HTR-8/SVneo (cell line): ENCODE data around the gene FBLN7.

DNA sequence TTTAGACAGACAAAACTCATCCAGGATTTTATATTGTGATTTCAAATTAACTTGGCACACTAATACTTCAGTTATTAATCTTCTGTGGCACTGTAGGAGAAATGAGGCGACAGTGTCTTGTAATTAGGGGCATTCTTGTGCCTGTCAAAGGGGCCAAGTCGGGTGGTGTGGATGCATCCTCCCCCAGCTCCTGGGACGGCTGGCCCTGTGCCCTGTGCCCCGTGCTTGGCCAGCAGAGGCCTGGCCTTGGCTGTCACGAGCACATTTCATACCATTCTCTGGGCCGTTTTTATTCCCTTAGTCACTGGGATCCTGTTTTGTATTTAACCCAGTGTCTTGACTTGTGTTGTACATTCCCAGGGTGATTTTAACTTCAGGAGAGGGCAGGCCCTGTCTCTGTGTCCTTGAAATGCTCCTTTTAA, 56.7 kb downstream of the SH3RF3 start:
- RRBS, result no CpG with 5 or more reads among the region's 6 CpGs

- RRBS, result 14% methylated on average over 2 of the region's 5 CpGs
These were observed 109.6 kb downstream of the SH3RF3 start for GRCh38 chr2:109238497-109239025.

DNA sequence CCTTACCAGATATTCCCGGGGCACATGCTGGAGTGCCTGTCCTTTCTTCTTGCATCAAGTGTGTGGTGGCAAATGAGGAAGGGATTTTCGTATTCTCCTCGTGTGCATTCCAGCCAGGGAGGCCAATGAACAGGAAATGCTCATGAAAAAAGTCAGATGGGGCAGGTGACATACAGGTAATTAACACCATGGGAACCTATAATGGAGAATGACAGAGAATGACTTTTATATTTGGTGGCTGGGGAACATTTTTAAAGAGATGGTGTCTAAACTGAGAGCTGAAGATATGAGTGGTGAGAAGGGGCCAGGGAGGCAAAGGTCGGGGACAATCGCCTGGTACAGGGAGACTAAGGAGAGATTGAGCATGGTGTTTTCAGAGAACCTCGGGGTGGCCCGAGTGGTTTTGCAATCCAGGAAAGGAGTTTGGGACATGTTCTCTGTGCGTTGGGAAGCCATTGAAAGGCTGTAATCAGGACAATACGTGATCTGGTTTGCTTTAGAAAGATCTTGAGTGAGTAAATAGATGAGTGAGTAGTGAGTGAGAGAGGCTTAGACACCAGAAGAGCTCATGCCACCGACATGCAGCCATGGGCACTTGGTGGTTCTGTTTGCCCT, 114.5 kb downstream of the SH3RF3 start:
- RRBS, result 96% methylated on average over 1 of the region's 10 CpGs

GRCh38 chr2:109259003-109259202, 129.9 kb downstream of the SH3RF3 start:
- RRBS, result no CpG with 5 or more reads among the region's 4 CpGs

DNA sequence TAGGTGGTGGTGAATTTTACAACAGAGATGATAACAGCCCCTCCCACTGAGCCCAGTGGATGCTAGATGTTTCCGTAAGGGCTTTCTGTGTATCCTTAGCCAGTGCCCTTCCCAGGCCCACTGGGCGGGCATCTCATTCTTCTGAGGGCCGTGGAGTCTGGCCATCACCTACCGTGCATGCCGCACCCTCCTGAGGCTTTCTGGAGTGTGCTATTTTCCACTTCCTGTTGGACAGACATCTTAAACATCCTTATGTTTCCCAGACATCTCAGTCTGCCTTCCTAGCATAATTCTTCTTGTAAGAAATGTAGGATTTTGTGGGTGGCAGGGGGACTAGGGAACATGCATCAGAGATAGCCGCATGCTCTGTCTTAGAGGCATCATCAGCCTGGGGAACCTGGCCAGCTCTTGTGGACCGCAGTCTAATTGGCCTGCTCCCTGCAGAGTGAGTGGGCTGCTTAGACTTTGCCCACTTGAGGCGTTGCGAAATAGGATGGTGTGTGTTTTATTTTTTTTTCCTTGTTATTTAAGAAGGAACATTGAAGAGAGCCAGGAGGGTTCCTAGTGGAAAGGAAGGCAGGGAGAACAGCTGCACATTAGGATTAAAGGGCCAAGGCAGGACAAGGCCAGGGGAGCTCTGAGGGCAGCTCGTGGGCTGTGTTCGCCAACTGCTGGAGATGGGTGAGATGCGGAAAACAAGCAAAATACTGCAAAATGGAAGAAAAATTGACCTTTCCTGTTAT, 135.8 kb downstream of the SH3RF3 start:
- RRBS, result no CpG with 5 or more reads among the region's 12 CpGs

GRCh38 chr2:109675734-109676275, 61.6 kb downstream of the SOWAHC start:
- RRBS, result no CpG with 5 or more reads among the region's 14 CpGs

GRCh38 chr2:109692143-109693016, 78.2 kb downstream of the SOWAHC start:
- RRBS, result no CpG with 5 or more reads among the region's 22 CpGs

DNA sequence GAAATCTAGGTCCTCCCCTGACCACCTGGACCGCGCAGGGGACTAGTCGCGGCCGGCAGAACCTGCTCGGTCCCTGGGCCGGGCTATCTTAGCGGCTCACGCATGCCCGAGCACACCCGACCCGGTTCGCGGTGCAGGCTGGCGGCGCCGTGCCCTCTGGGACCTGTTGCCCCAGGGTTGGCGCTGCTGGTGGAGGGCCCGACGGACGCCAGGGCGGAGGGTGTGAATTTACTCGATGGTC, 1.0 kb downstream of the BCL2L11 start:
- RRBS, result 18% methylated on average over 6 of the region's 23 CpGs

GRCh38 chr2:111157793-111158322, 37.1 kb downstream of the BCL2L11 start:
- RRBS, result no CpG with 5 or more reads among the region's 4 CpGs

- RRBS, result no CpG with 5 or more reads among the region's 16 CpGs
These were observed 64.8 kb downstream of the BCL2L11 start for GRCh38 chr2:111185170-111186244.

GRCh38 chr2:111276973-111277309, 156.2 kb downstream of the BCL2L11 start:
- RRBS, result no CpG with 5 or more reads among the region's 9 CpGs

DNA sequence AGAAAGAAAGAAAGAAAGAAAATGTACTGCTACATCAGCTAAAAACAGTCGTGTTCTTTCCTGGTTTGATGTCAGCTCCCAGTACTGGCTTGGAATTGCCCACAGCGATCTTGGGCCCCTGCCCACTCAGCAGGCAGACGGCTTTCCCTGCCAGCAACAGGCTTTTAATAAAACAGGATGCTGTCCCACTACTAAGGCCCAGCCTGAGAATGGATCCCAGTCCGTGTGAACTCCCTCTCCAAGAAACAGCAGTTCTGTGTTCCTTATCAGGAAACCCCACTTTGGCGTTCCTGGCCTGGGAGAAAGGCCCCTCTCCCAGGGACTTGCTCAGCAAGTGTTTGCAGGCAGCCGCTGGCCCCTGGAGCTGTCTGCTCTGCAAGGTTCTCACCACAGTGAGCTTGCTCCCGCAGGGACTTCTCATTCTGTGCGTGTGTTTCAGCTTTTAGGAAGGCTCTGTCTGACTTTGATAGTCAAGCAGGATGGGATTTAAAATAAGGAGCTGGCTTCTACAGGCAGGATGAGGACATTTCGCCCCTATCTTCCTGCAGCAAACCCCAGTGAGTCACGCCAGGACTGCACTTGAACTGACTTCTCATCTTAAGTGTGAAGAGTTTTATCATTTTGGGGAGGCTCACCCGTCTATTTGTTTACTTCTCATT, 225.7 kb downstream of the BCL2L11 start:
- RRBS, result no CpG with 5 or more reads among the region's 11 CpGs

- RRBS, result no CpG with 5 or more reads among the region's 14 CpGs
These were observed 224.4 kb downstream of the ANAPC1 start for GRCh38 chr2:111659271-111660391.

GRCh38 chr2:111698690-111699599, 185.0 kb downstream of the ANAPC1 start:
- RRBS, result no CpG with 5 or more reads among the region's 13 CpGs

GRCh38 chr2:111704349-111704782, 179.6 kb downstream of the ANAPC1 start:
- RRBS, result no CpG with 5 or more reads among the region's 7 CpGs

GRCh38 chr2:111705549-111706401, 178.2 kb downstream of the ANAPC1 start:
- RRBS, result no CpG with 5 or more reads among the region's 9 CpGs

- RRBS, result no CpG with 5 or more reads among the region's 1 CpG
These were observed 22.6 kb downstream of the TMEM87B start for GRCh38 chr2:112077604-112078103.

- RRBS, result 12% methylated on average over 24 of the region's 100 CpGs
These were observed at the start of gene FBLN7 for GRCh38 chr2:112138226-112139354. Gene FBLN7 (plus strand): TSS chr2:112138385.

- RRBS, result 98% methylated on average over 4 of the region's 9 CpGs
These were observed 17.3 kb downstream of the FBLN7 start for GRCh38 chr2:112155514-112155907.

DNA sequence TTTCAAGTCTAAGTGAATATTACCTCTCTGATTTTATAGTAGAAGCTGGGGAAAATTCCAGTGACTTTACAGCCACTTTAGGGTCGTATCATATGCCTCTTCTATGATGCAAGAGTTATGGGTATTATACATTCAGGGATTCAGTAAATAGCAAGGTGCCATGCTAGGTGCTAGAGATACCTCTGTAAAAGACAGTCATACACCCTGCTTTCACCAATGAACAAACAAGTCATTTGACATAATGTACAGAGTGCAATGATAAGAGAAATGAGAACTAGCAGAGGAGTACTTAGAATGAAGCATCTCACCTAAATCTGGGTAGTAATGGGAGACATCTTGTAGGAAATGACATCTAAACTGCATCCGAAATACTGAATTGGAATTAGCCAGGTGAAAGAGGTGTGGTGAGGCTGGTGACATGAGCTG, 21.2 kb downstream of the ZC3H6 start:
- RRBS, result no CpG with 5 or more reads among the region's 2 CpGs